Measurements from ENCODE around the gene FAT4.

- PRO-cap, 2 experiments, result no peak in any of the 2 experiments
These were observed 681 bp upstream of the ANKRD50 start for GRCh38 chr4:124713170-124713655.

DNA sequence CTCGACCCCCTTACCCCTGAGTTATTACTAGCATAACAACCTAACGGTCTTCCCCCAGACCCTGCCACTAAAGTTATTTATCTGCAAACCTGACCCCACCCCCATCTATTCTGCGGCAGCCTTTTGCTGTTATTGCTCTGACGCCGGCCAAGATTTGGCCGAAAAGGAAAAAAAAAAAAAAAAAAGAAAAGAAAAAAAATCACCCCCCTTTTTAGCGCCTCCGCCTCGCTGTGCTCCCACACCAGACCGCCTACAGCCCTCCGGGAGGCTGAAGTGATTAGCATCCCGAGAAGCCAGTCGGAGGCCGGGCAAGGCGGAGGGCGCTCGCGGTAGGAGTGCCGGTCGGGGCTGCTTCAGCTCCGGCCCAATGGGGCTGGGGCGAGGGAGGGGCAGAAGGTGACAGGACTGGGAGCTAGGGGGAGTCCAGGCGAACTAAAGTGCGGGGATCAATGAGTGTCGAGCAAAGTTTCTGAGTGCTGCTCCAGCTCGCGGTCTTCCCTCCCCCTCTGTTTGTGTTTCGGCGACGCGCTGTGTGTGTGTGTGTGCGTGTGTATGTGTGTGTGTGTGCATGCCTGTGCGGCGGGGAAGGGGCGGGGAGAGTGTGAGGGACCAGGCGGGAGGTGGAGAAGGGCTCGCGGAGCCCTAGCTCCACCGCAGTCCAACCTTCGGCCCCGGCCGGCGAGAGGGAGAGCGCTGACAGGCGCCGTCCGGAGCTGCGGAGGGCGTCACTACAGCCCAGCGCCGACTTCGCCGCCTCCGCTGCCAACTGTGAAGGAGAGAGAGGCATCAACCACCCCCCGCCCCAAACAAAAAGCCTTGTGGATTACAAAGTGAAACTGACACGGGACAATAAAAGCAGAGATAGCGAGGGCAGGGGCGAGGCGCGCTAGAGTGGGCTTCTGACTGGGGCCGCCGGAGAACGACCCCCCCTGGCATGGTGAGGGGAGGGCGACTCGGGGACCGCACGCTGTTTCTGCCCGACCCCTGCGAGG, at the start of gene FAT4:
TSS of gene FAT4 (plus strand) at position 430 of the 992 bp plus-strand sequence.
- PRO-cap, 2 experiments, result peak in 2 of 2 experiments; most common plus-strand start position 602 of the sequence (in 2); most common minus-strand start position 275 of the sequence (in 2)

DNA sequence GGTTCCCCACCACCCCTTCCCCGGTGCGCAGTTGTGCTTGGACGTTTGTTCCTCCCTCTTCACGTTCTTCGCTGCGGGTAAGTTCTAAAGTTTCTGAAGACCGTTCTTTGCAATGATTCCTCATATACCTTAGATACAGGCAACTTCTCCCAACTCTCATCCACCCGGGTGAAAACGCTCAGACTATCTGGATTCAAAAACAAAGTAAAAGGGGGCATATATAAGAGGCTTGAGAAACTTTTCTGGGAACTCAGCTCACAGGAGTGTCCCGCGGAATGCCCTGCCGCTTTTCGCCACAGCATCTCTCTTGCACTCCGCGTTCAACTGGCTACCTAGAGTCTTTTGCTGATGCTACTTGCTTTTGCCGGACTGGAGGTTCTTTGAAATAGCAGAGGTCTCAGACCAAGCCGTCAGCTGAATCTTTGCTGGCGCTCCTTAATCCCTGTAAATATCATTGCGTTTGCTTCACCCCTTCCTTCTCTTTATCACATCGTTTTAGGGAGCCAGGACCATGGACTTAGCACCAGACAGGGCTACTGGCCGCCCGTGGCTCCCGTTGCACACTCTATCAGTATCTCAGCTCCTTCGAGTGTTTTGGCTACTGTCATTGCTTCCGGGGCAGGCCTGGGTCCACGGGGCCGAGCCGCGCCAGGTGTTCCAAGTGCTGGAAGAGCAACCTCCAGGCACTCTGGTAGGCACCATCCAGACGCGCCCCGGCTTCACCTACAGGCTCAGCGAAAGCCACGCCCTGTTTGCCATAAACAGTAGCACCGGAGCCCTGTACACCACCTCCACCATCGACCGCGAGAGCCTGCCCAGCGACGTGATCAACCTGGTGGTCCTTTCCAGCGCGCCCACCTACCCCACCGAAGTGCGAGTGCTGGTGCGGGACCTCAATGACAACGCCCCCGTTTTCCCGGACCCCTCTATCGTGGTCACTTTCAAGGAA, 1.4 kb downstream of the FAT4 start:
- PRO-cap, 2 experiments, result peak in 2 of 2 experiments; most common minus-strand start position 326 of the sequence (in 2)

- PRO-cap, 2 experiments, result no peak in any of the 2 experiments
These were observed 8.9 kb downstream of the FAT4 start for GRCh38 chr4:125323301-125324446.

GRCh38 chr4:127623411-127624018, 9.2 kb upstream of the INTU start:
- PRO-cap, 2 experiments, result no peak in any of the 2 experiments

GRCh38 chr4:127655532-127656016, 22.8 kb downstream of the INTU start:
- PRO-cap, 2 experiments, result no peak in any of the 2 experiments

- PRO-cap, 2 experiments, result no peak in any of the 2 experiments
These were observed 23.2 kb downstream of the INTU start for GRCh38 chr4:127656017-127656378.

- PRO-cap, 2 experiments, result peak in 1 of 2 experiments; most common plus-strand start chr4:127870998 (in 1); most common minus-strand start chr4:127870786 (in 1)
These were observed 9.9 kb upstream of the PLK4 start for GRCh38 chr4:127870526-127871373.

DNA sequence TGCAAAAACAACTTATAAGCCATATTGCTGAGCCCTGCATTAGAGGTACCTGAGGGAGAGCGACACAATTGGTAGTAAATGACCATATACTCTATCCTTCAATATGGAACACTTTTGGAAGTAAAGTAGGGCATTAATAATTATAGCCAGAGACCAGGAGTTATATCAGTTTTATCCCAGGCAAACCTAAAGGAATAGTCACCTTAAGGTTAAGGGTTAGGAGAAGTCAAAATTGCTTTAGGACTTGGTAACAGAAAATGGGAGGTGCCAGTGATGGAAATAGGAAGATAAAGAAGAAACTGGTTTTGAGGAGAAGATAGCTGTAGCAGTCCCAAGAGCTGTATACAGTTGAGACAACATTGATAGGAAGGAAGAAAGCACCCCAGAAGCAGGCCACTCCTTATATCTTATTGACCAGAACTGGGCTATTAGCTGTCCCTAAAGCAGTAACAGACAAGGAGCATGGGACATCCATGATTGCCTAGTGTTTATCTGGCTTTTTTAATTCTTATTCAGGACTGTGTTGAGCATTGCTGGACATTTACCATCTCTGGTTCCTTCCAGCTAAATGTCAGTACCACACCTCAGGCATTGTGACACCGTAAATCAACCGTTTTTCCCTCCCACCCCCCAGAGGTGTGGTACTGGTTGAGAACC, 1.9 kb upstream of the PGRMC2 start:
- PRO-cap, 2 experiments, result no peak in any of the 2 experiments

DNA sequence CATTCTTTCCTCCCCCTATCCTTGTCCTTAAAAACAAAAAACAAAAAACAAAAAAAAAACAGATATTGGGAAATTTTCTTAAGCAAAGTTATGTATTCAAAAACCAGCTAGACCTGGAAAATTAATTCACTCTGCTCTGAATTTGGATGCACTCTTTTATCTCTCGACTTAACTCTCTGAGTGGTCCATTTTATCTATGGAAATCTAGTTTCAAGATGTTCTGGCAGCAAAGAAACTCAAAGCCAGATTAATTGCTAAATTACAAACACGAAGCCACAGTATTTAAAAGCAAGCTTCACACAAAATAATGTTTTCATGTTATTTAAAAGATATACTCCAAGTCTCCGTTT, 106.8 kb upstream of the PGRMC2 start:
- PRO-cap, 2 experiments, result no peak in any of the 2 experiments

- PRO-cap, 2 experiments, result no peak in any of the 2 experiments
These were observed 255.7 kb upstream of the JADE1 start for GRCh38 chr4:128553783-128554291.

- PRO-cap, 2 experiments, result peak in 2 of 2 experiments; most common plus-strand start chr4:128811292 (in 2); most common minus-strand start chr4:128811340 (in 2)
These were observed 1.5 kb downstream of the JADE1 start for GRCh38 chr4:128810914-128811582.

GRCh38 chr4:128831460-128832269, 22.2 kb downstream of the JADE1 start:
- PRO-cap, 2 experiments, result no peak in any of the 2 experiments

DNA sequence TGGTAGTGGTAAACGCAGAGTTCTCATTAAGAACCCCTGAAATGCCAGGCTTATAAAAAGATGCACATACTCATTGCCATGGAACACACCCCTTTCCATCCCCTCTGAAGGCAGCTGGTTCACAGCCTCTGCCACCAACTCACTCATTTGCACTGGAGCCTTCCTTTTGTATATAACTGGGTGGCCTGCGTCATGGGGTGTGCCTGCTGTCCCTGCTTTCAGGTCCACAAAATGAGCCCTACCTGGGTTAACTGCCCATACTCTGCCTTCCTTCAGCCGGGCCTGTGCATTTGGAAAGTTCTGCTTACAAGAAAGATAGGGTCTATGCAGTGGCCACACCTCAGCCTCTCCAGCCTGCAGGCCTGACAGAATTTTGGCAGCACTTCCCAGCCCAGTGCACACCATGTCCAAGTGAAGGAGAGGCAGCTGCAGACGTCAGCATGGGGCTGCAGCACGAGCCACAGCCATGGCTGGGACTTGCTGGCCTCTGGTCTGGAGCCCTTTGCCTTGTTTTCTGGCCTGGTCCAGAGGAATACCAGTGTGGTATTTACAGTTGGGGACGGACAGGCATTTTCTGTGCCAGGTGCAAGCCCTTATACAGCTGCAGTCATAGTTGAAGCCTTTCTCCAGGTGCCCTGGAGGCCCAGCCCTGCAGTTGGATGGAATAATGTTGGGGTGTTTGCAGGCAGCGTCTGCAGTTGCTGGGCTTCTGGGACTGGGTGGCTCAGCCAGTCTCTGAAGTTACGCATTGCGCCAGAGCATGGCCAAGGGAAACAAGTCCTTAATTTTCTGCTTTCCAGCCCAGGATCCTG, 26.0 kb downstream of the JADE1 start:
- PRO-cap, 2 experiments, result no peak in any of the 2 experiments

DNA sequence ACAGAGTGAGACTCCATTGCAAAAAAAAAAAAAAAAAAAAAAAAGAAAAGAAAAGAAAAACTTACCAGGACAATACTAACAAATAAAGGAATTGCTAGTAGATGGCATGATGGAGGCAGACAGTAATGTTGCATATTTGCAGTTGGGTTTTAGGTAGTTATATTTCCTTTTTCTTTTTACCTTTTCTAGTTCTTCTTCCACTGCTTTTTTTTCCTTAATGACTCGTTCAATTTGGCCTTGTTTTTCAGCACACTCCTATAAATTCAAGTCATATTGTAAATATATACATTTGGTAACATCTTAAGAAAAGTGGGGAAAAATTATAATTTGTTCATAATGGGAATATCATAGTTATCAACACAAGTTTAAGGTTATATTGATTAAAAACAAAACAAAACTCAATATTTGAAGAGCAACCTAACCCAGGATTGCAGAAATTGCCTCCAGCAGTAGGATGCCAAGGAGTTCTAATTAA, 138.9 kb downstream of the JADE1 start:
- PRO-cap, 2 experiments, result no peak in any of the 2 experiments

- PRO-cap, 2 experiments, result no peak in any of the 2 experiments
These were observed 22.3 kb downstream of the SCLT1 start for GRCh38 chr4:129070643-129071898.

- PRO-cap, 2 experiments, result no peak in any of the 2 experiments
These were observed 913 bp upstream of the SCLT1 start for GRCh38 chr4:129094347-129094557.

DNA sequence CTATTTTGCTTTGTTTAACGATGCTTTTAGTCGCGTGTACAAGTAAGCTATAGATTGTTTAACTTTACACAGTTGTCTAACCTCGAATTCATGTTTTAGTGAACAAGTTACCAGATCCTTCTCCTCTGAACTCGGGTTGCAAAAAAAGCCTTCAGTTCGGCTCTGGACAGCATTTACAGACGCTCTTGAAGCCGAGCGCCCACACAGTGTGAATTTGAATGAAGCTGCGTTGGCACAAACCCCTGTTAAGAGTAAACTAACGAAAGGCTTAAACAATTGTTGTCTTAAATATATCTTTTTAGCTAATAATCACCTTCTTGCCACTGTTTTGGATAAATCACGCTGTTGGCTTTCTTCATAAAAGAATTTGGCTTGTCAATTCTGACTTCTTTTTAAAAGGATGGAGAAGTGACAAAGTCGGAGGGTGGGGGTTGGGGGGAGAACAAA, 4.1 kb downstream of the PCDH10 start:
- PRO-cap, 2 experiments, result no peak in any of the 2 experiments

- PRO-cap, 2 experiments, result no peak in any of the 2 experiments
These were observed 126.1 kb upstream of the PABPC4L start for GRCh38 chr4:134327193-134328578.

GRCh38 chr4:137700591-137701170, 168.4 kb upstream of the PCDH18 start:
- PRO-cap, 2 experiments, result peak in 1 of 2 experiments; most common plus-strand start chr4:137701037 (in 1); most common minus-strand start chr4:137700865 (in 1)